SJCRH30 (cell line): ENCODE data around the gene CNN3.

- RAMPAGE, long total RNA: no peak
Measured at GRCh38 chr1:92543165-92543767, 56.5 kb upstream of the GFI1 start.

- RAMPAGE, long total RNA: no peak
Measured at GRCh38 chr1:92634091-92634706, 147.5 kb upstream of the GFI1 start.

DNA sequence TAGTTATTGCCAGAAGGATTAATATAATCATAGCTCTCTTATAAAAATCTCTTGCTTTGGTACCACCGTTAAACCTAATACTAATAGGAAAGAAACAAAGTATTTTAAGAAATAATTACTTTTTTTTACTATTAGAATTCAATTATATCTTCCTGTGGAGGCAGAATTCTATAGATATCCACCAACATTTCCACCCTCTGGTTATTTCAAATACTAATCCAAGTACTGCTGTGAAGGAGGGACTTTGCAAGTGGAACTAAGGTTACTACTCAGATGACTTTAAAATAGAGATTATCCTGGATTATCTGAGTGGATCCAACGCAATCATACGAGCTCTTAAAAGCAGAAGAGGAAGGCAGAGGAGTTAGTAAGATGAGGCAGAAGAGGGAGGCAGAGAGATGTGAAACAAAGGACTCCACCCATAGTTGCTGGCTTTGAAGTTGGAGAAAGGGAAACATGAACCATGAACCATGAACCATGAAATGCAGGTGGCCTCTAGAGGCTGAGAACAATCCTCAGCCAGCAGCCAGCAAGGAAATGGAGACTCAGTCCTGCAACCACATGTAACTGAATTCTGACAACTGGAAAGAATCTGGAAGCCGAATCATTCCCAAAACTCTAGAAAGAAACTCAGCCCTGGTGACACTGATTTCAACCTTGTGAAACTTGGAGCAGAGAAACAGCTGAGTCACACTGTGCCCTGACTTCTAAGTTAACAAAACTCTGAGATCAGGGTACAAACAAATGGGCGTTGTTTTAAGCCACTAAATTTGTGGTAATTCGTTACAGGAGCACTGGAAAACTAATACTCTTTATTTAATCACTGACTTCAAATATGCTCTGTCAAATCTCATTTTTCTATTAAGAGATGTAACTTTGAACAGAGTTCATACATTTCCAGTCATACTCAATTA lies 10.2 kb downstream of the DIPK1A start:
- RAMPAGE, long total RNA: no peak

DNA sequence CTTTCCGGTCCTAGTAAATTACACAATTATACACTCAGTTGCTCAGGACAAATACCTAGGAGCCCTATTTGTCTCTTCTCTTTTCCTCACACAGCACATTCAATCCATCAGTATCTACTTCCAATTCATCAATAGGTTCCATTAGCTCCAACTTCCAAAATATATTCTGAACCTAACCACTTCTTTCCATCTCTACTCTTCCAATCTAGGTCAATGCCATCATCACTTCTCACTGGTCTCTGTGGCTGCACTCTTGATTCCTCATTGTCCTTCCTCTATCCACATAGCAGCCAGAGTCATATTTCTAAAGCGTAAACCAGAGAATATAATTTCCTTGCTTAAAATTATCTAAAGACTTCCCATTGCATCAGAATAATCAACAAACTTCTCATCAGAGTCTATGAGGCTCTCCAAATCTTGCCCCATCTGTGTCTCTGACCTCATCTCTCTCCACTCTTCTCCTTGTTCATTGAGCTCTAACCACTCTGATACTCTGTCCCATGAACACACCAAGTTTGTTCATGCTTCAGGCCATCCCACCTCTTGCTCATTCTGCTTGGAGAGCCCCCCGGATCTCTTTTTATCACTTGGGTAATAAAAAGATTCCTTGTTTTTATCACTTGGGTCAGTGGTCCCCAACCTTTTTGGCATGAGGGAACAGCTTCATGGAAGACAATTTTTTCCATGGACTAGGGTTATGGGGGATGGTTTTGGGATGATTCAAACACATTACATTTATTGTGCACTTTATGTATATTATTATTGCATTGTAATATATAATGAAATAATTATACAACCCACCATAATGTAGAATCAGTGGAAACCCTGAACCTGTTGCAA lies 25.7 kb upstream of the DR1 start:
- RAMPAGE, long total RNA: no peak

DNA sequence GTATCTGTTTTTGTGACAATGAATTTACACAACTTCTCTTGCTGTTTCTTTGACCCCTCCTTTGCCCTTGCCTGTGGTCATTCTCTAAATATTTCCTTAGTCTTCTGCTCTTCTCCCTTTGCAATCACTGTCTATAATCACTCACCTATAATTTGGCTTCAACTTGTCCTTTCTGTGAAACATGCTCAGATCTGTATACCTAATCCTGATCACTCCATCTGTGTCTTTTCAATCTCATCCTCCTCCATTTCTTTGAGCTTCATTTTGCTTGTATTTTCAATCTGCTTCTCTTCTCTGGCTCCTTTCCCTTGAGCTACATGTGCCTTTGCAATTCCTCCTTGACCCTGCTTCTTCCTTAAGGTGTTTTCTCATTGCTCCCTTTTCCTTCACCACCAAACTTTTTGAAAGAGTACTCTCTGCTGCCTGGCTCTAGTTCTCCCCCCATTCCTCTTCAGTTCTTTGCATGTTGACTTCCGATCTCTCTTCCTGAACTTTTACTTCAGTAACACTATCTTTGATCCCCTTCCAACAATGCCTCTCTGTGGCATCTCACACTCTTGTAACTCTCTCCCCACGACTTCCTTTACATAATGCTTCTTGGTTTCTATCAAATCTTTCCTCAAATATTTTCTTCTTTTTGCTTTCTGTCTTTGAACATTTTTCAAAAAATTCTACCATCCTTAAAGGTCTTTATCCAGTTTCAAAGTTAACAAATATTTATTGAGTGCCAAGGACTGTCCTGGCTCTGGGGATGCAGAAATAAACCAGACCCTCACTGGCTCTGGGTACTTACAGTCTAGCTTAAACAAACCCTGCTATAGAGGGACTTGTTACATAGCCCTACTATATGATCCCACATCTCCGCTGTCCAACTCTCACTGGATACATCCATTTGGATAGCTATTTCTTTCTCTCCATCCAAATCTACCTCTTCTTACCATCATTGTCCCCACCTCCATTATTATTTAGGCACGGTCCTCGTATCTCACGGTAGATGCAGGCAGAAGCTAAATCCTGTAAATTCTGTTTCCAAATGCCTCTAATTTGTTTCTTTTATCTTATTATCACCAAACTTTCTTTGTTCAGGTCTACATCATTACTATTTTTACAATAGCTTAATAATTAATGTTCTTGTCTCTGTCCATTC lies 4.7 kb upstream of the DR1 start:
- RAMPAGE, long total RNA: no peak

DNA sequence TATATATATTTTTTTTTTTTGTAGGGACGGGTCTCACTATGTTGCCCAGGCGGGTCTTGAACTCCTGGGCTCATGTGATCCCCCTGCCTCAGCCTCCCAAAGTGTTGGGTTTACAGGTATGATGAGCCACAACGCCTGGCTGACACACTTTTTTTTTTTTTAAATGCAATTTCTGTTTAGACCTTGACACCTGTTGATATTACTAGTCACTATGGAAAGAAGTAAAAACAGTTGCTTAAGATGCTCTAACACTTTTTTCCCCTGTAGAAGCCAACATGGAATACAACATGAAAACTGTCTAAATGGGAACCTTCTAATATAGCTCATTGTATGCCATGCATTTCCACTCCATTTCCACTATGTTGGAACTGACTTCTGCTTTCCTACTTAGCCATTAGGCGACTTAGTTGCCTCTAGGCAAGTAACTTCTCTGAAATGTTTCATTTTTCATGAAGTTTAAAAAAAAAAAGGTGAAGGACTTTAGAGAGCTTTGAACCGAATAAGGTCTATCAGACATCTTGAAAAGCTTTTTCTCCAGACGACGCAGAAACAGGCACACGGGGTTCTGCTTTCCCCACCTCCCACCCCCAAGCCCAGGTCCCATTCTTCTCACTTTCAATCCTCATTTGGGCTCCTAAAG lies 717 bp upstream of the DR1 start:
- RAMPAGE, long total RNA: no peak

DNA sequence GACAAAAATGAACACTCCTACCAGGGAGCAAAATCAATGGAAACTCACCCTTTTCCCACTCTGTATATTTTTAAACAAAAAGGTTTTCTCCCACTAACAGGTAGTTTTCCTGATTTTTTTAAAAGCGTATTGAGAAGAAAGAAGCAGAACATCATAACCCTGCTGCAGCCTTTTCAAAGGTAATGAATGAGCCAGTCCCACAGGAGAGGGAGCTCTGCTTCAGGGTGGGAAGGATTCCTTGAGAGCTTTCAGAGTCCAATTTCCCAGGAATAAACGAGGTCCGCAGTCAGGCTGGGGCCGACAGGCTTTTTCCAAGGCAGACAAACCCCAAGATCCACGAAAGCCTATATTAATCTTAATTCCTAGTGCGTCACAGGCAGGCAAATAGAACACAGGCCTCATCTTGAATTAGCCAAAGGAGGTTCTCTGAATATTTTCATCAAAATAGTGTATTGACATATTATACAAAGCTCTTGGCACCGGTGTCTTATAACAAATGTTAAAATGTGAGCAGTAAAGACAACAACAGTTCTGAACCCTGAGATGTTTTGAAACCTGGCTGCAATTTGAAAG lies 68.7 kb downstream of the BCAR3 start:
- RAMPAGE, long total RNA: no peak

GRCh38 chr1:93729455-93729800 lies 47.8 kb upstream of the BCAR3 start:
- RAMPAGE, long total RNA: no peak

DNA sequence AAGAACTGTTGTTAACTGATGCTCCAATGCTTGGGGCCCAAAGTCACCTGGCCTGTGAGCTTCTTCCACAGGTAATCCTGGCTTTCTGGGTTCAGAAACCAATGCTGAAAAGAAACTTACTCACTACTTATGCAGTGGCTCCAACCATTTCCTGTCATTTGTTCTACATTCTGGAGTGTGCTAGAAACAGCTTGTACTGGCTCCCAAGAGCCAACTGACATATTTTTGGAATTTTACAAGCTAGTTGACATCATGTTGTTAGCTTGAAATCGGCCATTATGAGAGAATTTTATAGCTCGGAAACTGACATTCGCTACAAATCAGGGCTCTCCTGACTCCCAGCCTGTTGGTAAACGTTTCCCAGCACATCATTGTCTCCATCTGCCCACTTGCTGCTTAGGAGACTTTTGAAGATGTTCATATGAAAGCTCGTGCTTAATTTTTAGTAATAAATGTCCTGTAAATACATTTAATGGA lies 67.3 kb downstream of the DNTTIP2 start:
- RAMPAGE, long total RNA: no peak

GRCh38 chr1:93846941-93847721 lies 31.9 kb downstream of the DNTTIP2 start:
- RAMPAGE, long total RNA: no peak

- RAMPAGE, long total RNA: no peak
Measured at GRCh38 chr1:94063121-94063773, 57.7 kb downstream of the ABCA4 start.

GRCh38 chr1:94125973-94126261 lies 5.0 kb upstream of the ABCA4 start:
- RAMPAGE, long total RNA: no peak

GRCh38 chr1:94298643-94299086 lies 61.3 kb upstream of the ARHGAP29 start:
- RAMPAGE, long total RNA: no peak

GRCh38 chr1:94350427-94350947 lies 67.7 kb upstream of the ABCD3 start:
- RAMPAGE, long total RNA: no peak

GRCh38 chr1:94475286-94476152 lies 57.3 kb downstream of the ABCD3 start:
- RAMPAGE, long total RNA: no peak

DNA sequence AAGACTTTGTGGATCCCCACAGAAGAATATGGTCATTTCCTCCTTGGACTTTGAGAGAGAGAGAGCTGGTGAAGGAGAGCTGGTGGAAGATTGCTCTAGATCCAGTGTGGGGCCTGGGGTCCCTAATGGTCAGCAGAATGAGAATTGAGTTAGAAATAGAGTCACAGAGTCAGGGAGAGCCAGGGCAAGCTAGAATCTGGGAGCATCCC lies 16.8 kb downstream of the F3 start:
- RAMPAGE, long total RNA: no peak

DNA sequence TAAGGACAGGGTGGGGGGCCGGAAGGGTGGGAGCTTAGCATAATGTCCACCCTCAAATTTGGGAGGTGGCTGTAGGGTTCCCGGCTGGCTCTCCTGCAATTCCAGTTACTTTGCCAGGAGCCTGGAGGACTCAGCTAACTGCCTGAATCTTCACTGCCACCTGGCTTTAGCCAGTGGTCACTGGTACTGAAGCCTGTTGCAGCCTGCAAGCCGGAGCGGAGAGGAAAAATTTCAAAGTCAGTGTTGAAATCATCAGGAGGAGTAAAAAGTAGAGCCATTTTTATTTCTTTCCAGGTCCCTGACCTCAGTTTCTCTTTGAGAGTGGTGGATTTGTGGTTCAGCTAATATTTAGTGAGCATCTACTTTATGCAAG lies 57.9 kb upstream of the F3 start:
- RAMPAGE, long total RNA: no peak

- RAMPAGE, long total RNA: no peak
Measured at GRCh38 chr1:94883608-94884048, 43.3 kb downstream of the CNN3 start.

- RAMPAGE, long total RNA: start-site peak on the minus strand at chr1:94926996-94927143, 4,370 and 662 reads in 2 replicates
Measured at GRCh38 chr1:94926792-94927282, at the start of gene CNN3. Gene CNN3 (minus strand): TSS chr1:94927110.

DNA sequence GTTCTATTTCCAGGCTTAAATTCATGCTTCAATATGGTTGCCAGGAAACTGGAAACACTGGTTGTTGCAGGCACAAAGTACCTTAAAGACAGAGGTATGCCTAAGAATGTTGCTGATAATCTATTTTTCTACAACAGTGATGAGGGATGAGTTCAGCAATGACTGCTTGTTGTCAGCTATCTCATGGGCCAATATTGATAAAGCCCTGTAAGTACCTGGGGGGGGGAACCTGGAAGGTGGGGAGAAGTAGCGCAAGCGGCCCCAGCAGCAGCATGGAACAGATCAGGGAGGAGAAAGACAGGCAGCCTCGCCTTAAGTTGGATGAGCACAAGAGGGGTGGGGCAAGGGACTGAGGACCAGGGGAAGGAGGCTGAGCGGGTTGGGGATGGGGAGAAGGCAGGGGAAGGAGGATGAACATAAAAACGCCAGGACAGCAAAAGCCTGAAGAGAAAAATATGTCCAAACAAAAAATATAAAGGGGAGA lies 70.7 kb downstream of the ALG14 start:
- RAMPAGE, long total RNA: no peak